SUDHL5 (cell line): Measurements from ENCODE around the gene B3GLCT.

- PRO-cap, result no peak
Observed at GRCh38 chr13:30805392-30806235, 70.3 kb downstream of the ALOX5AP start.

DNA sequence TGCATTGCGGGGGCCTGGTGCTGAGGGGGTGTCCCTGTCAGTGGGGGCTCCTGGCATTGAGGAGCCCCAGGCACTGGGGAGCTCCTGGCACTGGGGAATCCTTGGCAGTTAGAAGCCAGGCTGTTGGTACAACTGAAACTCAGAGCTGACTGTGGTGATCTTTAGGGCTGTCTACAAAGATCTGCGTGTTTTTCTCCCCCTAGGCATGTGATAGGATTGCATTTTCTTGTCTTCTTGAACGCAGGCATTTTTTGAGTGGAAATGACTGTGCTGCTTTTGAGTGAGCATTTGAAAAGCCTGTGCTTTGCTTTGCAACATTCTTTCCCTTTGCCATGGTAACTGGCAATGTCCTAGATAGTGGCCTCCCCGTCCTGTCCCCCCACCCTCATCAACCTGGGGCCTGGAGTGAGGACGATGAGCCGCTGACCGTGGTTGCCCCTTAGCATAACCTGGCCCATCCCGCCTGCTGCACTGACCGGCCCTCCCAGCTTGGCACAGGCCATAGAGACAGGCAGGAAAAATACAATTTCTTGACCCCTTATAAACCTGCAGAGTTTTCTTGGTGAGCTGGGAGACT is 72.0 kb upstream of the MEDAG start:
- PRO-cap, result no peak

DNA sequence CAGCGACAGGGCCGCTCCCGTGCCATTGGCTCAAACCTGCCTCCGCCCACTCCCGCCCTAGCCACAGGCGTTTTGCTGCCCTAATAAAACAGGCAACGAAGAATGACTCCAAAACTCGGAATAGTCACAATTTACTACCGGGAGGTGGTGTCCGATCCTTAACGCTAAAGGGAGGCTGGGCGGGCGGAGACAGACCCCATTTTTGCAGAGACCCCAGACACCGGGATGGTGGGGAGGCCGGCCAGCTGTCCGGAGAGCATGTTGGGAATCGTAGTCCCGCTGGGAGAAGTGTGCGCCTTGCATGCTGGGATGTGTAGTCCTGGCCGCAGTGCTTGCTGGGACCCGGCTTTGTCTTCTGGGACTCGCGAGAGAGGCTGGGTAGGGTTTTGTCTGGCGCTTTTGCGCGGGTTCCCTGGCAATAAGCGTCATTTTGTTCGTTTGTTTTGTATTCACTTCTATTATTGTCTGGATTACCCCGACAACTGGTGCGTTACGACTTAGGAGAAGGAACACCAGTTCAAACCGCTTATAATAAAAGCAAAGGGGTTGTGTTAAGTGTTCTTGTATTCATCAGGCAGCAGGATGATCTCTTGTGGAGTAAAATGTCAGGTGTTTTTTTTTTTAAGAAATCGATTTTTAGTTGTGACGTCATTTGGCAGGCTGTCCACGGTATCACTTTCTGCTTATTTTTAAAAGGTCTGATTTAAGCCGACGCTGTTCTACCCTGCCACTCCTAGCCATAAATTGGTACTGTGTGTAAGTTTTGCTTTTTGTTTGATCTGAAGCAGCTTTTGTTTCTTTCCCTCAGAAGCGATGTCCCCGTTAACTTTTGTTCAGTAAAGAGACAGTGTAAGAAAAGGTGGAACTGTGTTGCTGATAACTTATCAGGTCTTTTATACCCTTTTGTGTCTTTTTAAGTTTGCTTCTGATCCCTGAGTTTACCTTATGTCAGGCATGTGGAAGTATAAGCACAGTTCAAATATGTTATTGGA is 689 bp upstream of the HSPH1 start:
- PRO-cap, result unidirectional peak, plus-strand start at position 388 of the sequence; unidirectional peak, plus-strand start at position 428 of the sequence; unidirectional peak, plus-strand start at position 458 of the sequence

GRCh38 chr13:31199489-31200284 is at the start of gene B3GLCT:
TSS of gene B3GLCT (plus strand) at chr13:31199975.
- PRO-cap, result unidirectional peak, plus-strand start at chr13:31199948; bidirectional peak, plus-strand start at chr13:31200180, minus-strand start at chr13:31200151

DNA sequence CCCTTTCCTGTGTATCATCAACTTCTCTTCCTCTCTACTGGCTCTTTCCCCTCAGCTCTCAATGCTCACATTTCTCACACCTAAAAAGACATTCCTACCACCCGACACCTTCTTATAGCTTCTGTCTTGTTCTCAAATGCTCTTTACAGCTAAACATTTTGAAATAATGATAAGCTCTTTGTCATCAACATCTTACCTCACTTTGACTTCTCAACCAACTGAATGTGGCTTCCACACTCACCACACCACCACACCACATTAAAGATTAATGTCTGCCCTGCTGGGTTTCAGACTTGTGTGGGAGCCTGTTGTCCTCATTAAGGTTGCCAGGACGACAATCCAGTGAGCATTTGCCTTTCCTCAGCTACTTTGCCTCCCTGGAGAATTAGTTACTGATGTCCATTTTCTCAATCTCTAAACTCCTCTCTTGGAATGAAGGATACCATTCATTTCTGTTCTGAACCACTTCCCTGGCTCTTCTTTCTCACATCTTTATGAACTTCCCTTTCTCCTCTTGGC is 67.9 kb downstream of the RXFP2 start:
- PRO-cap, result no peak

GRCh38 chr13:31859231-31859916 is 120.0 kb downstream of the RXFP2 start:
- PRO-cap, result bidirectional peak, plus-strand start at chr13:31859683, minus-strand start at chr13:31859401

- PRO-cap, result no peak
Observed at GRCh38 chr13:31952757-31953425, 78.7 kb upstream of the FRY start.

DNA sequence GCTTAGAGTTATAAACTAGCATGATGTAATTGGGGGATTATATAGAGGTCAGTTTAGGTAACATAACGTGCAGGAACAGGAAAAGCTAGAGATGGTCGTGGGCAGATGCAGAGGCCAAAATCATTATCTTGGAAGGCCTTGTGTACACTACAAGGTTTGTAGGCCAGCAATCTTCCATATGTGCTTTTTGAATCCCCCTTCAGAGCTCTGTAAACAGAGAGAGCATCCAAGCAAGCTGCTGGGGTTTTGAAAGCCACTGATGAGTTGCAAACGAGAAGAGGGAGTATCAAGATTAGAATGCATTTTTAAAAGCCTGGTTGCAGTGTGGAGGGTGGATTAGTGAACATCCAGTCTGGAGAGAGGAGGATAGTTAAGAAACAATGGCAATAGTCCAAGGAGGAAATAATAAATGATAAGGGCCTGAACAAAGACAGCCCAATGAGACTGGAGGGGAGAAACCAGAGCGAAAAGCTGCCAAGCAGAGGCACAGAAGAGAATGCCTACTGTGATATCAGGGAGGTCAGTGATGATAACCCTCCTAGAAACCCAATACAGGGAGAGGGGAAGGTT is 109.6 kb downstream of the ZAR1L start:
- PRO-cap, result no peak

- PRO-cap, result unidirectional peak, plus-strand start at chr13:32246647
Observed at GRCh38 chr13:32246464-32246939, 68.7 kb downstream of the ZAR1L start.

GRCh38 chr13:32390028-32390390 is 37.9 kb downstream of the N4BP2L1 start:
- PRO-cap, result no peak

DNA sequence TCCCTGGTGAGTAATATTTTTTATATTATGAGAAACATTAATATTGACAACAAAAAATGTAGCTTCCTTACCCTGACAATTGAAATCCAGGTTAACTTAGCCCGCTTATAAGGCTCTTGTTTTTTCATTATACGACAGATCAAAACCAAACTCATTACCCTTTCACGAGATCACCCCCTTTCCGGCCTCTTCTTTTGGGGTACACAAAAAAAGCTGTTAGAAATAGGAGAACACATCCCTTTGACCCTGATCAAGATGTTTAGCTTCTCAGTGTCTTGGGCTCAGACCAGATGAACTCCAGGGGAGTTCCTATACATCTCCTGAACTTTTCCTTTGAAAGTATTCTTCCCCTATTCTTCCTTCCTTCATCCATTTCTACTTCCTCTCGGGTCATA is 5.8 kb downstream of the N4BP2L1 start:
- PRO-cap, result no peak

DNA sequence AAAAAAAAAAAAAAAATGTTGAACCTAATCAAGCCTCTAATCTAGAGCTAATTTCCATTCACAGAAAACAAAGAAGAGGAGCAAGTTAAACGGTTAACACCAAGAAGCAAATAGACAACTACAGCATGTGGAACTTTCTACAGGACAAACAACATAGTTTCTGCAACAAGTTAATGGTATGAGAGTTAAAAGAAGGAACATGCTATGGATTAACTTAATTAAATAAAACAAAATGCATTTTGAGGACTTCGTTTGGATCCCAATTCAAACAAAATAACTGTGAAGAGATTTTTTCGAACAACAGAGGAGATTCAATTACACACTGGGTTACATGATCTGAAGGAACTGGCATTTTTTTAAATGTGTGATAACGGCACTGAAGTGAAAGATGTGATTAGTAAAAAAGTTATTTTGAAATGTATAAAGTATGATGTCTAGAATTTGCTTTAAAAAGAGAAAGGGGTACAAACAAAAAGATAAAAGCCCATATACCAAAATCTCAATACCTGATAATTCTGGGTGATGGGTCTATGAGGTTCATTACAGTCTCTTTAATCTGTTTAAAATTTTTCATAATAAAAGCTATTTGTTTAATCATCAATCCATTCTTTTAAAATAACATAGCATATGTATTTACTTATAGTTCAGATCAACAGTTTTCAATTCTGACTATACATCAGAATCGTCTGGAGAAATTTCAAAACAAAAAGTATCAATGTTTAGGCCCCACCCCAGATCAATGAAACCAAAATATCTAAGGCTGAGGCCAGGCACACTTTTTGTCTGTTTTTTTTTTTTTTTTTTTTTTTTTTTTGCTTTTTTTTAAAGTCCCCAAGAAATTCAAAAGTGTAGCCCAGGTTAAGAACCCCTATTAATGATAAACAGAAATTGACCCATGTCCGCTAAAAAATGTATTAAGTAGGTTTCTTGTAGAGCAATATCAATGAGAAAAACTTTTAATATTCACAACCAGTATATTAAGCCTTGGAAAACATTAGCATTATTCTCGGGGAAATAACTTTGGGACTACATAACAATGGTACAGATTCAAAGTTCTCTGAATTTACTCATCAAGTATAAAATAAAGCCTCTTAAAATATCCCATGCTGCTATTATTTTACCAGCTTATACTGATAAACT is 12.2 kb downstream of the N4BP2L2 start:
- PRO-cap, result no peak

GRCh38 chr13:32632343-32632793 is 46.1 kb downstream of the PDS5B start:
- PRO-cap, result no peak

DNA sequence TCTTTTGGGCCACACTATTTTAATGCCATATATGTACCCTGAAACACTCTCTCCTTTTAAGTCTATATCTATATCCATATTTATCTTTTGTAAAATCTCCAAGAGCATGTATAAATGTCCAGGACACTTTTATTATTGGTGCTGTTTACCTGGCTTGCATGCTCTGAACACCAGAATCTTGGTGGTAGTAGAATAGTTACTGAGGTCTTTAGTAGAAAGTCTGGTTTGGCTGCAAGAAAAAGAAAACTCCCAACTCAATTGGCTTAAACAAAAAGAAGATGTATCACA is 209.1 kb upstream of the KL start:
- PRO-cap, result no peak

DNA sequence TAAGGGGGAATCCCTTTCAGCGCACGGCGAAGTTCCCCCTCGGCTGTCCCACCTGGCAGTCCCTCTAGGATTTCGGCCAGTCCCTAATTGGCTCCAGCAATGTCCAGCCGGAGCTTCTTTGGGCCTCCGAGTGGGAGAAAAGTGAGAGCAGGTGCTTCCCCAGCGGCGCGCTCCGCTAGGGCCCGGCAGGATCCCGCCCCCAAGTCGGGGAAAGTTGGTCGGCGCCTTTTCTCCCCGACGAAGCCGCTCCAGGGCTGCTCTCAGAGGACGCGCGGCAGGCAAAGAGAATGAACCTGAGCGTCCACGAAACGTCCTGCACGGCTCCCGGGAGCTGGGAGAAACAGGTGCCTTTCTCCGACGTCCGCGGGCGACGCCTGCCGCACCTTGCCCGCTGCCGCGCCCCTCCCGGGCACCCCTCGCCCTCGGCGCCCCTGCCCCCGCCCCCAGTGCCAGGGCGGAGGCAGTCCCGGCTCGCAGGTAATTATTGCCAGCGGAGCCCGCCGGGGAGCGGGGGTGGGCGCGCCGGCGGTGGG is 320 bp upstream of the KL start:
- PRO-cap, result no peak

GRCh38 chr13:33092494-33092985 is 76.3 kb downstream of the KL start:
- PRO-cap, result no peak

- PRO-cap, result no peak
Observed at GRCh38 chr13:33125911-33126665, 109.9 kb downstream of the KL start.

DNA sequence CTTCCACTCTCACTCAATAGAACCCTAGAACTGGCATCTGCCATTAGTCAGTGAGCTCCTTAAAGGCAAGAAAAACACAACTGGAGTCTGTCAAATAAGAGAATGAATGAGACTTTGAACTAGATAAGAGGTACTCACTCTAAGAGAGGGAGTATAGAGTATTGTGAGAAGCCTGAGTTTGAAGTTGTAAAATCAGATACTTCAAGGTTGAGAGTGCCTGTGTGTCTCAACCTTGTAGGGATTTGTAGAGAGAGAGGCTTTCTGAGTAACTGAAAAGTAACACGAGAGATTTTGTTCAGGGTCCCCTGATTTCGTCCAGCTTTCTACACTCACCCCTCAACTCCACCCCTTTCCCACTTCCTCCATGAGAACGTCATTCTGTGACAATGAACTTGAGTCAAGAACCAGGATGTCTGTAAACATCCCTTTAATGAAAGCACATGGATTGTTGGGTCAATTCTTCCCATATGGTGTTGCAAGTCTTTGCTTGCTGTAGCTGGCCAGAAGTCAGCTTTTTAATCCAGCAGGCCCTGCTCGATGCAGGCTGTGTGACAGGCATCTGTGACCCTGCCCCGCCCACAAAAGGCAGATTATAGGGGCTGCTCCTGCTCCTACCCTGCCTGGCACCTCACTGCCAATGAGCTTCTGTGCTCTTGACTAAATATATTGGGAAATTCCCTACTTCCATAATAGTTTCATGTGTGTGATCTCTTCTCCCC is 78.1 kb downstream of the STARD13 start:
- PRO-cap, result no peak

DNA sequence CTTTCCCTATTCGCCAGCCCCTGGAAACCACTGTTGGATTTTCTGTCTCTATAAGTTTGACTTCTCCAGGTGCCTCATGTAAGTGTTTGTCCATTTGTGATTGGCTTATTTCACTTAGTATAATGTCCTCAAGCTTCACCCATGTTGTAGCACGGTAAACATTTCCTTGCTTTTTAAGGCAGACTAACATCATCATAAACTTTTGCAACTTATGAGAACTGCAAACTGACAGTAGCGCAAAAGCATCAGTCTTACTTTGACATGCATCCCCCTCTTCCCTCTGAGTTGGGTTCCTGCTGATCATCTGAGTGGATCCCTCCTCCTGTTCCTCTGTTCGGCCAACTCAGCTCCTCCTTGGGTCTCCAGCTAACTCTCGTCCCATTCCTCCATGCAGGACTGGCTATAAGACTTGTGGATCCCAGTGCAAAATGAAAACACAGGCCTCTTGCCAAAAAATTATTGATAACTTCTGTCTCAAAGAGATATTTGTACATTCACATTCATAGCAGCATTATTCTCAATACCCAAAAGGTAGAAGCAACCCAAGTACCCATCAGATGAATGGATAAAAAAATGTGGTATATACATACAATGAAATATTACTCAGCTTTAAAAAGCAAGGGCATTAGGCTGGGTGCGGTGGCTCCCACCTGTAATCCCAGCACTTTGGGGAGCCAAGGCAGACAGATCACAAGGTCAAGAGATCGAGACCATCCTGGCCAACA is 64.2 kb downstream of the STARD13 start:
- PRO-cap, result no peak

DNA sequence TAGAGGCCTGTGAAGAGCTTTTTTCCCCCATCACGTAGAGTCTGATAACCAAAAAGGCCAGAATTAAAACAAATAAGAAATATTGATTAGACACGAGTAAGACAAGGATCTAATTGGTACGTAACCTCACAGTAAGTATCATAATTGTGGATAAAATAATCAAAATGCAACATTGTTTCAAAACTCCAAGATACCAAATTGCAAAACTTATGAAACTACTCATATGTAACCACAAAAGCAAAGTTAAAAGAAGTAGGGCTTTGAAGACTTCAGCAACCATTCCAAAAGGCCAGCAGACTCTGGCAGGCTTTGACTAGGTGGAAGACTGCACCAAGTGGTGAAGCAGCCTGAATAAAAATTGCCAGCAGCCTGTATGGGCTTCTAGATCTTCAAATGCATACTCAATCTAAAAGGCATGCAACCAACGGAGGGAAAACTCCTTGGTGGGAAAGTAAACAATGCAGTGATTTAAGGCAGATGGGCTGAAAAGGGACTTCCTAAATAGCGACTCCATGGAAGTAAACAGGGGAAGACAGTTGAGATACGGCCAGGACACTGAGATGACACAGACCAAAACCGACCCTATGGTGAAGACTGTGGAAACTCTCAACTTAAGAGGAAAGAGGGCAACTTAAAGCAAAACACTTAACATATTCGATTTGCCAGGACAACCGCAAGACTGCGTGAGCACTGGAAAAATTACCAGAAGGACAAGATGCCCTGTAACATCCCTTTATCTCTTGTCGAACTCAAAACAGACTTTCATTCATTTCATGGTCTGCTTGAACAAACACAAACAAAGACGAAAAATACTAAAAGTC is 56.6 kb downstream of the STARD13 start:
- PRO-cap, result no peak